Ascending aorta (tissue), 1 donor: ENCODE data around the gene XRCC5.

DNA sequence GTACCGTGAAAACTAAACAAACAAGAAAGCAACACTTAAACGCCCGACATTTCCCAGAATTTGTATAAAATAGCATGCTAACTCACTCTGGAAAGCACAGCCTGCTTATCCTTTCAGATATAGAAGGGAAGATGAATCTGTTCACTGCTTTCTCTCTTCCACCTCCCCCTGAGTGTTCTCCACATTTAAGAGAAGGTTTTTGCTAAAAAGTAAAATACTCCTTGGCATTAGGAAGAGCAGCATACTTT lies 186.2 kb downstream of the MREG start:
- PRO-cap: no peak

DNA sequence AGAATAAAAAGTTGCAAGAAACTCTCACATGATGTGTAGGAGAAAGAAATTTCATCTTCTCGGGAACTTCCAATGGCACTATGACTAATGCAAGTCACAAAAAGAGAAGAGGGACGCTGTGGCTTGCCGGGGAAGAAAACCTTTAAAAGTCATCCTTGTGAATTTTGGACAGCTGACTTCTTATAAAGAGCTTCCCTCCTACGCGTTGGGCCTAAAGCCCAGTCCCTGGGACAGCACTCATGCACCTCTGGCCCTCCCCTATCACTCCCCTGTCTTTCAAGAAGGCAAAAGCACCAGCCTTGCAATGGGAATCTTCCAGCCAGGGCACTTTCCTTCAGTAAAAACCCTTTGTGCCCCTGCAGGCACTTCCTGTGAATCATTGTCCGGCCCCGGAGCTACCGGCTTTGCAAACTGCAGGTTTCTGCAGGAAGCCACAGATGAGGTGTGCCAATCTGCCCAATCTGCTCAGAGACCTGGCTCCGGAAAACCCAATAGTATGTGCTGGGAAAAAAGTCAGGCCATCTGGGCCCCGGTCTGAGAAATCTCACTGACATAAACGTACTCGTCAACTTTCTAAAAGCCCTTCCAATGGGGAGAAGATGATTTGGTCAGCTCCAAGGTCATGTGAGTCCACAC lies 7.1 kb downstream of the MREG start:
- PRO-cap: no peak

GRCh38 chr2:216015561-216015896 lies 2.2 kb upstream of the MREG start:
- PRO-cap: no peak

GRCh38 chr2:216048616-216049006 lies 33.0 kb downstream of the PECR start:
- PRO-cap: no peak

DNA sequence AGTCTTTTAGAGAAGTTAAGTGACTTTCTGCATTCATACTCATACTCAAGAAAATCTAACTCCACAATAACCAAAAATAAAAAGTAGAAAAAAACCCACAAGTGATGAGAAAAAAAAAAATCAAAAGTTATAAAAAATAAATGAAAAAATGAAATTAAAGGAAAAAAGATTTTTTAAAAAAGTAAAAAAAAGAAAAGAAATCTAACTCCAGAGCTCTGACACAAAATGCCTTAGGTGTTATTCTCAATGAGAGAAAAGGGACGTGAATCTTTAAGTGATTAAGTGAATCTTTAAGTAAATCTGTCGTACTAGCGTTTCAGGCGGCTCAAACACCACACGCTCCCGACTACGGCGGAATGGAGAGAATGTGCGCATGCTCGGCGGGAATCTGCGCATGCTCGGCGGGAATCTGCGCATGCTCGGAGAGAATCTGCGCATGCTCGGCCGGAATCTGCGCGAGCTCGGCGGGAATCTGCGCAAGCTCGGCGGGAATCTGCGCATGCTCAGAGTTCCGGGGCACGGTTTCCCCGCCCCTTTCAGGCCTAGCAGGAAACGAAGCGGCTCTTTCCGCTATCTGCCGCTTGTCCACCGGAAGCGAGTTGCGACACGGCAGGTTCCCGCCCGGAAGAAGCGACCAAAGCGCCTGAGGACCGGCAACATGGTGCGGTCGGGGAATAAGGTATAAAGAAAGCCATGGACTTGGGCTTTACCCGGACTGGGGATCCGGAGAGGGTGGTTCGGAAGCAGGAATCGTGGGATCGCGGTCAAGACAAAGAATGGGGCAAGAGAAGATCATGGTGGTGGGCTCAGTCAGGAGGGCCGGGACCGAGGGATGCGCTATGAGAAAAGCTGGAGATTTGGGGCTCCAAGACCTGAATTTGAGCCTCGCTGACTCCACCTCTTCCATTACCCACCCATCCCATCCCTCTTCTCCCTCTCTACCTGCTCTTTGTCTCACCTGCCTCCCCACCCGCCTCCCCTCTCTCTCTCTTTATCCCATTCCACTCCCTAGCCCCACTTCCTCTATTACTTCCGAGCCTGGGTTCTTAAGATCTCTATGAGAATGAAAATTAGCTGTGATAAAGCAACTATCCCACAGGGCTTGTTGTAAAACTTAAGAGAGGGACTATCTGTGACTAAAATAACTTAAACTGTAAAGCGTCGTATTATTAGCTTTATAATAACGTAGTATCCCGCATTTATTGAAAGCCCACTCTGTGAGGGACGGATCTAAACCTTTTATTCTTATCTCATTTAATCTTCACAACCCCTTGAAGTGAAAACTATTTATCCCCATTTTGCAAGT lies at the start of gene XRCC5:
TSS of gene XRCC5 (plus strand) at position 570 of the 1,306 bp plus-strand sequence.
- PRO-cap: bidirectional peak, plus-strand start at position 573 of the sequence, minus-strand start at position 364 of the sequence

GRCh38 chr2:216179135-216180303 lies 70.4 kb downstream of the XRCC5 start:
- PRO-cap: no peak

DNA sequence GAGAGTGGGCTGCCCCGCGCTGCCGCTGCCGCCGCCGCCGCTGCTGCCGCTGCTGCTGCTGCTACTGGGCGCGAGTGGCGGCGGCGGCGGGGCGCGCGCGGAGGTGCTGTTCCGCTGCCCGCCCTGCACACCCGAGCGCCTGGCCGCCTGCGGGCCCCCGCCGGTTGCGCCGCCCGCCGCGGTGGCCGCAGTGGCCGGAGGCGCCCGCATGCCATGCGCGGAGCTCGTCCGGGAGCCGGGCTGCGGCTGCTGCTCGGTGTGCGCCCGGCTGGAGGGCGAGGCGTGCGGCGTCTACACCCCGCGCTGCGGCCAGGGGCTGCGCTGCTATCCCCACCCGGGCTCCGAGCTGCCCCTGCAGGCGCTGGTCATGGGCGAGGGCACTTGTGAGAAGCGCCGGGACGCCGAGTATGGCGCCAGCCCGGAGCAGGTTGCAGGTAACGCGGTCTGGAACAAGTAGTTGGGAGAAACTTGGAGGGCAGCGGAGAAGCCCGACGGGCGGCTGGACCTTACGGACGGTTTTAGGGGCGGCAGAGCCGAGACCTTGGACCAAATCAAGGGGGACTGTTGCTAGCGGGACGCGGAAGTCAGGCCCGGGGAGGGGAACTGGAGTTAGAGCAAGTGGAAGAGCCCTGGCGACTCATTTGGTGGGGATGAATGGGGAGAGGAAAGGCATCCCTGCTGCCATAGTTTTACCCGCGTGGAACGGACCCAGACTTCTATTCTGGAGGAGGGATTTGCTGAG lies 483 bp downstream of the IGFBP2 start:
- PRO-cap: no peak

DNA sequence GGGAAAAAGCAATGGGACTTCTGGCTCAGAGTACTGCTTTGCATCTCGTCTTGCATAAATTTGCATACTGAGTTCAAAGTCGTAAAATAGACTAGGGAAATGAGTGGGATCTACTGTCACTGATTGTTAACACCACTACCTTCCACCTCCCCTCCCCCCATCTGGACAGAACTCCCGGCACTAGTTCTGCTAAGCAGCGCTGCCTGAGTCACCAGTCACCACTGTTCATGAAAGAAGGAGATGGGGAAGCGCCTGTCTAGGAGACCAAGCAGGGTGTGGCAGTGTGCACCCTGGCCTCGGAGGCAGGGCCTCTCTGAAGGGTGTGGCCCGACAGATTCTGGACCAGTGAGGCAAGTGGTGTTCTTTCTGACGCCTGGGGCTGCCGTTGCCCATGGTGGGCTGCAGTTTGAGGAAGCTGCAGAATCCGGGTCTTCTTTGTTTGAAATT lies 3.9 kb downstream of the IGFBP2 start:
- PRO-cap: no peak

DNA sequence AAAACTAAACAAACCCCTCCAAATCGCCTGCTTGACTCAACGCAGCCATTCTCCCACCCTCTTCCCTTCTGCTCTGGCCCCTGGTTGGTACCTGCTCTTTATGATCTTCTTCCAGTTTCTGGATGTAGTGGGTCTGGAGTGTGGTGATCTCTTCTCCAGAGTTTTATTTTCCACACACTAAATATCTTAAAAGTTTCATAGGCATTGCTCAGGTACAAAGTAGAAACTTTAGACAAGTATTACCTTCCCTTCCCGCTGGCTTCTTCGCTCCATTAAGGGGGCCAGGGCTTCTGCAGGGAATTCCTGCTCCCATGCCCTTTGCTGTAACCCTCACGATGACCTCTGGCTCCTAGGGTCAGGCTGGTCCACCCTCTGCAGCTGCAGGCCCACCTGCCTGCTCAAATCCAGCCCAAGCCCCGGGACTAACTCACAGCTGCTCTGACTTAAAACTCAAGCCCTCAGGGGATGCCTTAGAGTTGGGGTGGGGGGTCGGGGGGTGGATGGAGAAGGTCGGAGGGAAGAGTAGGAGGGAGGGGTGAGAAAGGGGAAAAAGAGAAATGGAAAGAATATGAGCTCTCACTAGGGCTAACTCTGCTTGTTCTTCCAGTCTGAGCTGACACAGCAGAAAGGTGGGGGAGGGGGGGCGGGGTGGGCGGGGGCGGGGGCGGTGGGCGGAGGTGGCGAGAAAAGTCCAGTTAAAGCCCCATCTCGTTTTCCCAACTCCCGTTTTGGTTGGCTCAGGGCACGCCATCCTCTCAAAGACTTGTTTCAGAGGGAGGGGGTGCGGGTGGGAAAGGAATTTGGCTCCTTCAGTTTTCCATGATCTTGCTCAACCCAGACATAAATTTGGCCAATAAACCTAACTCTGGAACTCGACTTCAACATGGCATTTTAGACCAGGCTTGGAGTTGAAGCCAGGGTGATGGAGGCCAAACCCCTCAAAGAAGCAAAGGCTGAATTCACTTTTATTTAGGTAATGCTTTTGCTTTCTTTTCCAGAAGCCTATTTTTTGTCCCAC lies 4.8 kb downstream of the IGFBP5 start:
- PRO-cap: bidirectional peak, plus-strand start at position 726 of the sequence, minus-strand start at position 593 of the sequence

DNA sequence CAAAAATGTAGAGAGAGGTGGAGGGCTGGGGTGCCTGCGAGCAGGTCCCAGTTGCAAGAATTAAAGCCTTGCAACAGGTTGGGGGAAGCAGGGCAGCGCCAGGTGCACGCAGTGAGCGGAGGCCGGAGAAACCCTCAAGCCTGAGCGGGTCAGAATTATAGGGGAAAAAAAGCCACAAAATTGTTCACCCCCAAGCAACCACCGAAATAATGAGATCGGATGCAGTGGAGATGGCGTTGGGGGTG lies 499 bp downstream of the IGFBP5 start:
- PRO-cap: no peak

- PRO-cap: no peak
Observed at GRCh38 chr2:216800294-216800607, 59.6 kb downstream of the TNP1 start.

DNA sequence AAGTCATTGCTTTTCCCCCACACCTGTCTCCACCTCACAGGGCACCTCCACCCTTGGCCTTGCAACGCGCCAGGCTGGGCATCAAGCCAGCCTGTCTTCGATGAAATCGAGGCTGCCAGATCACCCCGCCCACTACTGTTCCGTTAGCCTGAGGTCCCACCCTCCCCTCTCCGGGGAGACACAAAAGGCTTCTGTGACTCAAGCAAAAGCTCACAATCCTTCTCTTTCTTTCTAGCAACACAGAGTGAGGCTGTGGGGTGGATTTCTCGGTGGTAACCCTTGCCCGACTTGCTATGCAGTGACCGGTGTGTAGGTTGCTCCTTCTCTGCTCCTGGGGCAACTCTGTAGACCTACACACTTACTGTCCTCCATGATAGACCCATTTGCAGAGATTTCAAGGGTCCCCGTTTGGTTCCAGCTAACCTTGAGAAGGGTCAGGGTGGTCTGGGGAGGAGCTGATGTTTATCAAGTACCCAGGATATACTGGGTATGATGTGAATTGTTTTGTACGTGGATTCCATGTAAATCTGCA lies 9.8 kb downstream of the TNP1 start:
- PRO-cap: no peak

- PRO-cap: no peak
Observed at GRCh38 chr2:216887013-216887884, 27.4 kb upstream of the TNP1 start.

GRCh38 chr2:217186717-217187342 lies 327.0 kb upstream of the TNP1 start:
- PRO-cap: no peak

DNA sequence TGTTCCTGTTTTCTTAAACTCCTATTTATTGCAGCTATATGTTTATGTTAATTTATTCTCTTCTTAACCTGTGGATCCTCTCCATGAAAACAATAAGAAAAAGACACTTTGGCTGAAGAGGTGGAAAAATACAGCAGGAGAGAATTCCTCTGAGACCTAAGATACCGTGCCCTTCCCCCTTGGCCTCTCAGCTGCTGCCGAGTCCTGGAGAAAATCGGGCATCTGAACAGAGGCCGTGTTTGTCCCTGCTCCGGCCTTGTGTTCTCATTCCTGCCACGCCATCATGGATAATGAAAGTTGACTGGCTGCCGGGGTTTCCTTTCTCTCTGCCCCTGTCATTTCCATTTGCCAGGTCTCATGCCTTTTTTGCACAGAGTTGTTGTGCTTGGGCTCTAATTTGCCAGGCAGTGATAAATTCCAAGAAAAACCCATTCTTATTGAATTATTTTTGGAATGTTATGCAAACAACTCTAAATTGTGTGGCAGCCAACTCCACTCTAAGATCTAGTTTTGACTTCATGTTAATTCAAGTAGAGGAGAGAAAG lies 496.9 kb upstream of the TNP1 start:
- PRO-cap: no peak

GRCh38 chr2:217412395-217412597 lies 552.4 kb upstream of the TNP1 start:
- PRO-cap: no peak

DNA sequence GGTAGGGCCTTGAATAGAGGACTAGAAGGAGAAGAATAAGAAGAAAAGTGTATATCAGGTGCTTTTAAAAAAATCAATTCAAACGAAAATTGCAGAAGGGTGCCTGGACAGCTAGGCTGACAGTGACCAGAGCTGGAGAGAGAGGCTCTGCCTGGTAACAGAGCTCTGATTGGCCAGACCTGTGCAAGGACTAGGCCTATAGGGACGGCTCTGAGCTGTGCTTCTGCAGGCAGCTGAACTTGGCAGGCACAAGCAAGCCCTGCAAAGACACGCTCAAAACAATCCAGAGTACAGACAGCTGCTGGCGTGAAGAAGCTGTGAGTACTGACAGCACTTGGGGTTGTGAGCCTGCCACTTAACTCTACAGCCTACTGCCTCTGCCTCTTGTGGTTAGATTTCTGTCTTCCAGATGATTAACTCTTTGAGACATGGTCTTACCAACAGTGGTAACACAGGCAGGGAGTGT lies 568.7 kb downstream of the TNS1 start:
- PRO-cap: unidirectional peak, plus-strand start at position 281 of the sequence

GRCh38 chr2:217735922-217736434 lies 266.8 kb downstream of the TNS1 start:
- PRO-cap: no peak

DNA sequence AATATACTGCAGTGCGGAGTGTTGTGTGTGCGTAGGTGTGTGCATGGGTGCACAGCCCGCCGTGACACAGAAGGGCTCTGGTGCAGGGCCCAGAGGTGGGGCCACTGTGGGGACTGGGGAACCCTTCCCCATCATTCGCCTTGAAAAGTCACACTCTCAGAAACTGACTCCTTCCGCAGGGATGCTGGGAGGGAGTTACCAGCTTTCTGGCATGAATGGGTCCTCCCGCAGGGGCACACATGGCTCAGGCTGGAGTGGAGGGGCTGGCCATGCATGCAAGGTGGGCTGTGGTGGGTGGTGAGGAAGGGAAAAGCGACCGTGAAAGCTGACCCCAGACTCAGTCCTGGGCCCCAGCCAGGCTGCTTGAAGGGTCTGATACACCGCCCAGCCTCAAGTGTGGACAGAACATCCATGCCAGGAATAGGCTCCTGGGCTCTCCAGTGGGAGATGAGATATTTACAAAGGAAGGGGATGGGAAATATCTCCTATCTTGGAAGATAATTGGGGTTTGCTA lies 201.1 kb downstream of the TNS1 start:
- PRO-cap: no peak

- PRO-cap: no peak
Observed at GRCh38 chr2:217817530-217818568, 184.9 kb downstream of the TNS1 start.